CD14-positive monocyte (primary cell): ENCODE results near the genes LAX1 and PPP1R15B.

DNA sequence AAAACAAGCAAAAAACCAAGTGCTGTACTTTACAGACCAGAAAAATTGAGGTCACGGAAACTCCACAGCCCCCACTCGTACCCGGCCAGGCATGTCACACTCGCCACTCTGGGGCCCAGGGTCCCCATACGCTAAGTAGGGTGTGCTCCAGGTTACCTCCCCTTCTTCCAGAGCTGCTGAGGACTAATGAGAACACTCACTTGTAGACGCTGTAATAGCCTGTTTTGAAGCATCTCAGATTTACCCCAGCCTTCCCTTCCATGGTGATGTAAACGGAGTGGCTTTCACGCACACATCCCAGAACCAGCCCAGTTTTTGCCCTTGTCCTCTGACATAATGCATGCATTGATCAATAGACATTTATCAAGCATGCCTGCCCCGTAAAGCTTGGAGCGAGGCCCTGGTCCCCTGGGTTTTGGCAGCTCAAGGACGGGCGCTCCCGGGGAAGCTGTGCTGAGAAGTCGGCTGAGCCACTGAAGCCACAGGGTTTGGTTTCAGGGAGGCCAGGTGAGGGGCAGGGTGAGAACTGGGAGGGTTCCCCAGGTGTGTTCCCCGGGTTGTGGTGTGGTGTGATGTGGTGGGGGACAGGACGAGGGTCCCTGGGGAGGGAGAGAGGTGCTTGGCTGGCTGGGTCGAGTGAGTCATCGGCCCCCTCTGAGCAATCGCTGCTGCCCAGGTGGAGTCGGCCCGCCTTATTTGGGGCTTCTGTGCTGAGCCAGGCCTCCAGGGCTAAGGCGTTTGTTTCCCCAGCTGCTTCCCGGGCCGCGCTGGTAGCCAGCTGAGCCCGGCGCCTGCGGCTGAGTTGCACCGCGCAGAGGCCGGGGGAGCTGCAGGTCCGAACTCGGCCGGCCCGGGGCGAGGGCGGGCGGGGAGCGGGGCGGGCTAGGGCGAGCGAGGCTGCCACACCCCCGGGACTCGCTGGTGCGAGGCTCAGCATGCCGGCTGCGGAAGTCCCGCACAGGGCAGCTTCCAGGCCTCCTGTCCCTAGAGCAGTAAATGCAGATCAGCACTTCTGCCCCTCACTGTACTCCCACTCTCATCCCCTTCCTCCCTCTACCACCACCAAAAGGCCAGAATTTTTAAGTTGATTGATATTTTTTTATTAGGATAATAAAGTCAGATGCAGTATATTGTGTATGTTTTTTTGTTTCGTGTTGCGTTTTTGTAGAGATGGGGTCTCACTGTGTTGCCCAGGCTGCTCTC is 23.6 kb downstream of the ATP2B4 start:
- CAGE, long polyA plus RNA, result no peak

DNA sequence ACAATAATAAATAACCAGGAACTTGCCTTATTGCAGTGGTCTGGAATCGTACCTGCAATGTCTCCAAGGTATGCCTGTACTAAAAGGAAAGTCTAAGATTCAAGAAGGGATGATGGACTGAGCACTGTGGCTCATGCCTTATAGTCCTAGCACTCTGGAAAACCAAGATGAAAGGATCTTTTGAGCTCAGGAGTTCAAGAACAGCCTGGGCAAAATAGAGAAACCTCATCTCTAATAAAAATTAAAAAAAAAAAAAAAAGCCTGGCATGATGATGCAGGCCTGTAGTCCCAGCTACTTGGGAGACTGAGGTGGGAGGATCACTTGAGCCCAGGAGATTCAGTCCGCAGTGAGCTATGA is 31.5 kb downstream of the ATP2B4 start:
- CAGE, long polyA plus RNA, result no peak

- CAGE, long polyA plus RNA, result no peak
Measured at GRCh38 chr1:203663054-203663812, 36.6 kb downstream of the ATP2B4 start.

DNA sequence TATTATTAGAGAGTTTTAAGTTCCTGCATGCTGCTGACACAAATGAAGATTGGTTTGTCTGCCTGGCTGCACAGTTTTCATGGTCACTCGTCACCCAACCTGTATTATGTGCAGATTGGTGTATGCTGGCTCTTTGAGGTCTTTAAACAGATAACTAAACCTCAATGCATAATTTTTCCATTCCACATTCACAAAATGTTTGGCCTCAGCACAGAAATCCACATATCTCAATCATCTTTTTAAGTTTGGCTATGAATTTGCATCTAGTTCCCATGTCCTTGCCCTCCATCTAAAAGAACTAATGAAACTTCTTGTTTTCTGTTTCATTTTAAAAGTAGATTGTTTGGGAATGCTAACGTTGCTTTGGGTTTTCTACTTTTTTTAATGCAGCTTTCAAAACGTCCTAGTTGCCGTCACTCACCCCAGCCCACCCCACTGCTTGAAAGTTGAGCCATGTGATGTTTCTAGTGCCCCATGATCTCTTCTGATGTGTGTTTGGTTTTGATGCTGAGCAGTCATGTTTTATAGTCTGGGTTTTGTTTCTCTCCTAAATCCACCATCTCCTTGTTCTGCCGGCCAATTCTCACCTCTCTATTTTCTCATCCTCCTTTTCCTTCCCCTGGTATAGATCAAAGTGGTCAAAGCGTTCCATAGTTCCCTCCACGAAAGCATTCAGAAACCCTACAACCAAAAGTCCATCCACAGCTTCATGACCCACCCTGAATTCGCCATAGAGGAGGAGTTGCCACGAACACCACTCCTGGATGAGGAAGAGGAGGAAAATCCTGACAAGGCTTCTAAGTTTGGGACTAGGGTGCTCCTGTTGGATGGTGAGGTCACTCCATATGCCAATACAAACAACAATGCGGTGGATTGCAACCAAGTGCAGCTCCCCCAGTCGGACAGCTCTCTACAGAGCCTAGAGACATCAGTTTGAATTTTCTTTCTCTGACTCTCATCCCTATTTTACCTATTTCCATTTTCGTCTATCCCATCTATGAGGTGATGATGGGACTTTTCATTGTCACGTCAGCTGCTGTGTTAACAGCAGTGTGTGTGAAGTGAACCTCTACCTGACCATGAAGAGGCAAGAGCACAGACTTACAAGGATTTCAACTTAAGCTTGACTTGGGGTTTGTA is 25.7 kb upstream of the LAX1 start:
- CAGE, long polyA plus RNA, result no peak

- CAGE, long polyA plus RNA, result no peak
Measured at GRCh38 chr1:203764775-203765421, at the start of gene LAX1. Gene LAX1 (plus strand): TSS chr1:203765183.

DNA sequence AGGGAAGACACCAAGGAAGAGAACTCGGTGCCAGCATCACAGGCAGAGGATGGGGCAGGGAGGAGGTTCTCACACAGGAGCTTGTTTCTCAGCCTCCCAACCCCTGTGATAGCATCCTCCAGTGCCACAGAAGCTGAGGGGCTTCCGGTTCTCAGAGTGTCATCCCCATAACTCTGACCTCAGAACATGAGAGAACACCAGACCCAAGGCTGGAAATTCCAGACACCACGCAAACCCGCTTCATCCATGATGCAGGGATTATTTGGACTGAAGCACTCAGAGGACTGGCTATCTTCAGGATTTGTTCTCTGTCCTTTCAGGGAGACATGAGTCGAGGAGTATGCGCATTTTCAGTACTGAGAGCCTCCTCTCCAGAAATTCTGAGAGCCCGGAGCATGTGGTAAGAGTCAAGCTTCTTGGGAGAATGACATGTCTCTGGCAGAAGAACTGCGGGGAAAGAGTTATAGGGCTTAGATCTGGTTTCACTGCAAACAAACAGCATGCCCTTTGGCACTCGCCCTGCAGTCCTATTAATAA is 6.8 kb downstream of the LAX1 start:
- CAGE, long polyA plus RNA, result no peak

DNA sequence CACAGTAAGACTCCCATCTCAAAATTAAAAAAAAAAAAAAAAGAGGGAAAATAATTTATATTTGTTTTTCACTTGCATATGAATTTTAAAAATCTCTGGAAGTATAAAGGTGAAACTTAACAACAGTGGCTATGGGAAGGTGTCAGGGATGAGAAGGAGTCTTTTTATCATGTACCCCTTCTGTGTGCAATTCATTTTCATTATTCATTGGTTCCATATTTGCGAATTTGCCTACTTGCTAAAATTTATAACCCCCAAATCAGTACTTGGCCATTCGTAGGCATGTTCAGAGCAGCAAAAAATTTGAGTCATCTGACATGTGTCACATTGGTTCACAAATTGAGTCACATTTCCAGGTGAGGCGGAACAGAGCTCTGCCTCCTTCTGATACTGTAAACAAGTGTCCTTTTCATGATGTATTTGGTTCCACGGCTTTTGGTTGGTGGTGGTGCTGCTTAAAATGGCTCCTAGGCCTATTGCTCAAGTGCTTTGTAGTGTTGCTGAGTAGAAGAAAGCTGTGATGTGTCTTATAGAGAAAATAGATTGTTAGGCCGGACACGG is 28.9 kb downstream of the ZBED6 start:
- CAGE, long polyA plus RNA, result no peak

- CAGE, long polyA plus RNA, result no peak
Measured at GRCh38 chr1:204041441-204041812, 31.5 kb upstream of the SOX13 start.

GRCh38 chr1:204073821-204074166 is 879 bp downstream of the SOX13 start:
- CAGE, long polyA plus RNA, result no peak

DNA sequence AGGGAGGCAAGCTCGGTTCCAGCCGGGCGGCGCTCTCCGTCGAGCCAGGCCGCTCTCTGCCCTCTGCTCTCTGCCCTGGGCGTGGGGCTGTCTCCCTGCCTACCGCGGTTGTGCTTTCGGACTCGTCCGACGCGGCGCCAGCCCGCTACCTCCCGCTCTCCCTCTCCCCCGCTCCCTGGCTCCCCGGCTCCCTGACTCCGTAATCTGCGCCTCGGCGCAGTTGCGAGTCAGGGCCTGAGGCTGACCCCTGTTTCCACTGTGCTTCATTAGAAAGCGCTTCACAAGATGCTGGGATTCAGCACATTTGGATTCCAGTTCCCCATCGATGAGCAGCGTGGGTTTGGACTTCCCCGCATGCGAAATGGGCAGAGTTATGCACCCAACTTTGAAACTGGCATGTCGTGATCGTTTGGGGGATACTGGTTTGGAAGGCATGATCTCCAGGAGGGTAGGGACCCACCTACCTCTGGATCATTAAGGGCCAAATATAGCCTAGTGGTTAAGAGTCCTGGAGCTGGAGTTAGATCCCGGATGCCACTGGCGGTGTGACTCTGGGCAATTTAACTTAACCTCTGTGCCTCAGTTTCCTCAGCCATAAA is 2.3 kb downstream of the SOX13 start:
- CAGE, long polyA plus RNA, result no peak

DNA sequence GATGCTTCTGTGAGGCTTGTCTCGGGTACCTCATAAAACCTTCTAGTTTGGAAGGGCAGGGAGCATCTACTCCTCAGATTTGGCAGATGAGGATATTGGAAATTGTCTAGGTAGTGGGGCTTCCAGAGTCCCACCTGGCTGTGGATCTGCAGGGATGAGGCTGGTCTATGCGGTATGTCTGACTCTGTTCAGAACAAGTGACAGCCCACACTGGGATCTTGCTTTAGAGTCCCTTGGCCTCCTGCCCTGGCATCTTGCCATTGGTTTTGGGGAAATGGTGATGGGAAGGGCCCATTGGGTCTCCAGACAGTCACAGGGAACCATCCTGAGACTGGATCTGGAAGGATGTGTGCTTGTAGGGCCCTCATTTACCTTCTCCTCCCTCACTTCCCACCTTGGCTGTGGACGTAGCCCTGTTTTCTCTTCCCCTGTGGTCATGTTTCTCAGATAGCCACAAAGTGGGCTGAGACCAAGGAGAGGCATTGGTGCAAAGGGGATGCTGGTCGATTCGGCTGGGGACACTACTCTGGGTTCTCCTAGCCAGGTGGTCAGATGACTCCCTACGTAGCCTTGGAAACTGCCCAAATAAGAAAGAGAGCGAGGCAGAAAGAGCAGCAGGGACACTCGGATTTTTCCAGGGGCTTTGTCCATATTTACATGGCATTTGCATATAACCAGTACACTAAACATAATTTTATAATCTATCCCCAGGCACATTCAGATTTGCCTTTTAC is 15.0 kb downstream of the SOX13 start:
- CAGE, long polyA plus RNA, result no peak

DNA sequence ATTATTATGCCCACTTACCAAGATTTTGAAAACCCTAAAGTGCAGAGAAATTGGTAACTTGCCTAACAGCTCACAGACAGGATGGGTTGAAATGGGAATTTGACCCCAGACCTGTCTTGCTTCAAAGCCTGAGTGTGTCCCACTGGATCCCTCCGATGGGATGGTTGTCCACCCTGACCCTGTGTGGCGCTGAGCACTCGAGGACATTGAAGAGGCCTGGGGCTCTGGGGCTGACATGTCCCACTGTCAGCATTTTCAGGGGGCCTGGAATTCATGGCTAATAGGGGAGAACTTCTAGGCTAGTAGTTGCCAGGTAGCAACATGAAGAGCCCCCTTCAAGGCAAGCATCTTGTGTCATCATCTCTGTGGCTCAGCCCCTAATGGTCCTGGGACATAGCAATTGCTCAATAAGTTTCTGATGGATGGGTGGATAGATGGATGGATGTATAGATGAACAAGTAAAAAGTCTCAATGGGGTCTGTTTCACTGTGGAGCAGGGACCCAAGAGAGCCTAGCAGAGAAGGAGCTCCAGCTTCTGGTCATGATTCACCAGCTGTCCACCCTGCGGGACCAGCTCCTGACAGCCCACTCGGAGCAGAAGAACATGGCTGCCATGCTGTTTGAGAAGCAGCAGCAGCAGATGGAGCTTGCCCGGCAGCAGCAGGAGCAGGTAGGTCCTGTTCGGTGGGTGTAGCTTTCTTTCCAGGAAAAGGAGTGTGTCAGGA is 35.7 kb downstream of the ETNK2 start:
- CAGE, long polyA plus RNA, result no peak

DNA sequence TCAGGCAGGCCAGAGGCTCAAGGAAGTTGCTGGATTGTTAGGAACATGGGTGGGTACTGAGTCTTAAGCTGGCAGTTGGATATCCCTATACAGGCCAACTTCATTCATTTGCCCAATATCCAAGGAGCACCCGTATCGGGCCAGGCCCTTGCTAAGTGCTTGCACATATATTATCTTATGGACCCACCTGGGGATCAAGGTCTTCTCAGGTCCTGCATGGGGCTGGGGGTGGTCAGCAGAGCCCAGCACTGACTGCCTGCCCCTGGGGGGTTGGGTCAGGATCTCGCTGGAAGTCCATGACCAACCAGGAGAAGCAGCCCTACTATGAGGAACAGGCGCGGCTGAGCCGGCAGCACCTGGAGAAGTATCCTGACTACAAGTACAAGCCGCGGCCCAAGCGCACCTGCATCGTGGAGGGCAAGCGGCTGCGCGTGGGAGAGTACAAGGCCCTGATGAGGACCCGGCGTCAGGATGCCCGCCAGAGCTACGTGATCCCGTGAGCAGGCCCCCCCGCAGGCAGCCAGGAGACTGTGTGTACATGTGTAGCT is 27.4 kb downstream of the ETNK2 start:
- CAGE, long polyA plus RNA, result no peak

- CAGE, long polyA plus RNA, result no peak
Measured at GRCh38 chr1:204130067-204130757, 21.6 kb downstream of the ETNK2 start.

DNA sequence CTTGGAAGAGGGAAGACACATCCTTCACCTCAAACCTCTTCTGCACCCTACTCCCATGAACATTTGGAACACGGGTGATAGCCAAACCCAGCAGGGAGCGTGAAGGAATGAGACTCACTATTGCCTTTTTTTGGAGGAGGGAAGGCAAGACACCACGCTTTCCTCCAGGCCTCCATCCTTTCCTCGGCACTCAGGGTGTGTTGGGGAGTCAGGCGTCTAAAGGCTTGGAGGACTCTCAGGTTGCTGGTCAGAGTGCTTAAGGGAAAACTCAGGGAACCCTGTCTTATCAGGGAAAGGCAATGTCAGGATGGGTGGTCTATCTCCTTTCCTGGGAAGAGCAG is 6.2 kb downstream of the ETNK2 start:
- CAGE, long polyA plus RNA, result no peak

DNA sequence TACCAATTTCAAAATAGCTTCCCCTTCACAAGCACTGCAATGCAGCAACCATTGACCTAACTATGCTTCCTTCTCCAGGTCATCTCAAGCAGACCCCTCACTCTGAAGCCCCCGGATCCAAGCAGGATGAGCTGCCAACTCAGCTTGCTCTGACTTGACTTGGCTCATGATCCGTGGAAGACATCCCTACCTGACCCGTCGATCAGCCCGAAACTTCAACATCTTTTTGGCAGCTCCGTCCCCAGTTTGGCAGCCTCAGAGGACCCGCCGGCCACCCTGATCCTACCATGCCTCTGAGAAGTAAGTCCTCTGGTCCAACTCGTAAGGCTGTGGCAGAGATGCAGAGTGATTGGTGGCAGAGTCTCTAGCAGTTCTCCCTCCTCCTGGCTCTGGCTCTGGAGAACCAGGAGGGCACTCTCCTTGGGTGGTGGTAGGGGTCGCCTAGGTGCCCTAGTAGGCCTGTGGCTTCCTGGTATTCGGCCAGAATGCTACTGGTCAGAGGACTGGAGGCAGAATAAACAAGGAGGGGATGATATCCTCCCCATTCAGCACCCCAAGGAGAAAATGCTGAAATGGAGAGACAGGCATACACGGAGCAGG is 63.1 kb upstream of the GOLT1A start:
- CAGE, long polyA plus RNA, result no peak

GRCh38 chr1:204334913-204335282 is 24.8 kb downstream of the PLEKHA6 start:
- CAGE, long polyA plus RNA, result no peak

- CAGE, long polyA plus RNA, result no peak
Measured at GRCh38 chr1:204341219-204341784, 18.4 kb downstream of the PLEKHA6 start.

DNA sequence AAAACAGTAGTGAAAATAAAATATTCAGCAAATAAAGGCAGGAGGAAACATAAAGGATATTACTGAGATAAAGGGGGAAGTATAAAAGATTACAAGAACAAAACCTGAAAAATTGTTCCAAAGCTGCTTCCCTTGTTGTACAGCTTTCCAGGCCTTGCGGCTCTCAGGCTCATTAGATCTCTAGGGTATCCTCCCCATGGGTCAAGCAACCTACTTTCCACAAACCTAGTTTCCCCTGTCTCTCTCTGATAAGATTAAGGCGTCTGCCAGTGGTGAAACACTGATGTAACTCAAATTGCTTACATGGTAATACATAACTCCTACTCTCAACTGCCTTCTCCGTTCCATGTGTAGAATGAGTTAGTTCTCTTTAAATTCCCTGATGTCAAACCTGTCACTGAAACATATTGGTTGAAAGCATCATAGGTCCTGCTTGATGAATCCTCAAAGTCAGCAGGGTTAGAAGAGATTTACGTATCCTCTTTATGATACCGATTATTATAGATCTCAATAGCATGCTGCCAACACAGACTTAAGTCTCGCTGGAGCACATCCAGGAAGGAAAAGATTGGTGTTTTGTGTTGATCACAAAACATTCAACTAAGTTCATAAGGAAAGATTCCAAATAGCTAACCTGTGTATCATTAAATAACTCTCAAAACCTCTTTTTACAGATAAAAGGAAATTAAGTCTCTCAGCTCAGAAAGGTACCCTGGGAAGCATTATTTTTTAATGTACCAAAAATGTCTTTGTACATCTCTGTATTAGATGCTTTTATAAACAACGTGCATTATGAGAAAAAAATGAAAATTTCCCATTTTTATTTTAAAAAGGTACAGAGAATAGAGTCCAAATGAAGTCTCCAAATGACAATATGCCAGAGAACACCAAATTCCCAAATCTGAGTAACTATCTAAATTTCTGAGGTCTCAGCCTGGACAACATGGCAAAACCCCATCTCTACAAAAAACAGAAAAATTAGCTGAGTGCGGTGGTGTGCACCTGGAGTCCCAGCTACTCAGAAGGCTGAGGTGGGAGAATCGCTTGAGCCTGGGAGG is 10.5 kb downstream of the PPP1R15B start:
- CAGE, long polyA plus RNA, result no peak

- CAGE, long polyA plus RNA, result start-site peak on the minus strand at chr1:204411732-204411873, 345 and 244 reads in 2 replicates
Measured at GRCh38 chr1:204411517-204412396, at the start of gene PPP1R15B. Gene PPP1R15B (minus strand): TSS chr1:204411817.